Stomach (tissue), 7 donors: ENCODE data around the genes CD247 and MPC2.

DNA sequence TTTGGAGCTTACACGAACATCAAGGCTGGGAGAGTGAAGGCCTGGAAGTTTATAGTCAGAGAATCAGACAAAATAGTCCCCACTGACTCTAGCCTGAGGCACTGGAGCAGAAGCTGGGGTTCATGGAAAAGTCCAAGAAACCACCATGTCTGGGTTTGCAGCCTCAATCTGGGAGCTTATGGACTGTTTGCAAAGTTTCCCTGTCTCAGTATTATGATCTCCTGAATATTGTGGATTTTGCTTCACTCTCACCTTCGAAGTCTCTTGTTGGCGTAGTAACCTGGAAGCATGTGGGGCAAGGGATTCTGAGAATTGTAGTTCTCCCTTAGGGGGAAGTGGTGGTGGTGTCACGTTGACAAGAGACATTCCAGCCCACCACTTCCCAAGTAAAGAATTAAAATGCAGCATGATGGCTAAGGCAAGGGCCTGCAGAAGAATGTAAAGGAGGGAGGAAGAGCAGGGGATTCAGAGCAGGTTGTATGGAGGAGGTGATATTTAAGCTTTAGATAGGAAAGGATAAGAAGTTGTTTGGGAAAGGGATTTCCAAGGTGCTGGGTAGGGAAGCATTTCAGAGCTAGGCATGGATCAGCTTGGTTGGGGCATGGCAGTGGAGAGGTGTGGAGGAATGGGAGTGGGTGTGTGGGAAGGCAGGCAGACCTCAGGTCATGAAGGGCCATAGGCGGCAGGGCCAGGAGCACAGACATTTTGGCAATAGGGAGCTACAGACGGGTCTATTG, 65.1 kb downstream of the UCK2 start:
- PRO-cap: no peak
- RAMPAGE, long total RNA, 5 experiments: start-site peak on the plus strand in 1 of 5 experiments, centred at position 596 of the sequence, 22 reads per replicate
- RRBS: no CpG with 5 or more reads among the region's 6 CpGs

GRCh38 chr1:166947438-166948109, 27.8 kb downstream of the ILDR2 start:
- PRO-cap: no peak
- RAMPAGE, long total RNA, 5 experiments: no peak in any of the 5 experiments
- RRBS: 4% methylated on average over 12 of the region's 45 CpGs

- PRO-cap: no peak
- RAMPAGE, long total RNA, 5 experiments: no peak in any of the 5 experiments
- RRBS: no CpG with 5 or more reads among the region's 16 CpGs
These were observed 31.0 kb downstream of the GPA33 start for GRCh38 chr1:167059081-167059709.

DNA sequence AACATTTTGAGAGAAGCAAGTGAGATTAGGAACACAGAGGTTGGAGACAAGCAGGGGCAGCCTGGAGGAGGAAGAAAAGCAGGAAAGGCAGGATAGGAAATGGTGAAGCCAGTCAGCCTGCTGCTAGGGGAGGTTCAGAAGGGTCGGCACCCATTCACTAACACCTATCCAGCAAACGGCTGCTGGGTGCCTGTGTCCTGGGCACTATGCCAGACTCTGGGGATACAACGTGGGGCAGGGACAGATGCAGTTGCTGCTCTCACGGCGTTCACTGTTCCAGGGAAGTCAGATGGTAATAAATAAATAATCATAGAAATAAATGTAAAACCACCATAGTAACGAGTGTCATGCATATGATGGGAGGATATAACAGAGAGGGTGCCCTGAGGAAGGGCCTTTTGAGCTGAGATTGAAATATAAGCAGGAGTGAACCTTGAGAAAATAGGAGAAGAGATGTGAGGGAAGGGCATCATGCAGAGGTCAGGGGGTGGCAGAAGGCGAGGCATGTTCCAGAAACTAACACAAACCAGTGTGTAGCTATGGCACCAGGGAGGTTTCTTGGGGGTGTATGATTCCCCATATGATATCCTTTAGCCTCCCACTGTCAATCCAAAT, 6.8 kb downstream of the GPA33 start:
- PRO-cap: no peak
- RAMPAGE, long total RNA, 5 experiments: no peak in any of the 5 experiments
- RRBS: no CpG with 5 or more reads among the region's 7 CpGs

- PRO-cap: no peak
- RAMPAGE, long total RNA, 5 experiments: no peak in any of the 5 experiments
- RRBS: no CpG with 5 or more reads among the region's 7 CpGs
These were observed 59.5 kb upstream of the POU2F1 start for GRCh38 chr1:167161203-167161657.

DNA sequence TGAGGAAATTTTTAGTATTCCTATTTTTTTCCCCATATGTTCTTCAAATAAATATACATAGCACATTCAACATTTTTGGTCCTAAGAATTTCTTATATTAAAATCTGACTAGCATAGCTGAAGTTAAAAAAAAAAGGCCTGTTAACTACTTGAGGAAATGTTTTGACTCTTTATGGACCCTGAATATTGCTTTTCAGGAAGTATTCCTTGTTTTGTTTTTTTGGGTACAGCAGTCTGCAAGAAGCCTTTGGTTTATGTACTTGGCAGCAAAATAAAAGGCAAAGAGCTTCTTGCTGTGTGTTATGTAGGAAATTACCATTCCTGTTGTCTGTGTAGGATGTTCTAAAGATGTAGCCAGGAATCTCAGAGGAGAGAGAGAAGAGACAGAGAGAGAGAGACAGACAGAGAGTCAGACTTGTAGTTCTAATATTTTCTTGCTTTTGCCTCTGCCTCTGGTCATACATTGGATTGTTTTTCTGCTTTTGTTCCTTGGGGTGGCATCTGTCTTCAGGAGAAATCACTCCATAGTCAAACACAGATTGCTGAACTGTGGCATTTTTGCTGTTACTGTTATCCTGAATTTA, 49.6 kb downstream of the POU2F1 start:
- PRO-cap: no peak
- RAMPAGE, long total RNA, 5 experiments: start-site peak on the plus strand in 1 of 5 experiments, centred at positions 141 to 366 of the sequence, 5 to 6 reads per replicate

DNA sequence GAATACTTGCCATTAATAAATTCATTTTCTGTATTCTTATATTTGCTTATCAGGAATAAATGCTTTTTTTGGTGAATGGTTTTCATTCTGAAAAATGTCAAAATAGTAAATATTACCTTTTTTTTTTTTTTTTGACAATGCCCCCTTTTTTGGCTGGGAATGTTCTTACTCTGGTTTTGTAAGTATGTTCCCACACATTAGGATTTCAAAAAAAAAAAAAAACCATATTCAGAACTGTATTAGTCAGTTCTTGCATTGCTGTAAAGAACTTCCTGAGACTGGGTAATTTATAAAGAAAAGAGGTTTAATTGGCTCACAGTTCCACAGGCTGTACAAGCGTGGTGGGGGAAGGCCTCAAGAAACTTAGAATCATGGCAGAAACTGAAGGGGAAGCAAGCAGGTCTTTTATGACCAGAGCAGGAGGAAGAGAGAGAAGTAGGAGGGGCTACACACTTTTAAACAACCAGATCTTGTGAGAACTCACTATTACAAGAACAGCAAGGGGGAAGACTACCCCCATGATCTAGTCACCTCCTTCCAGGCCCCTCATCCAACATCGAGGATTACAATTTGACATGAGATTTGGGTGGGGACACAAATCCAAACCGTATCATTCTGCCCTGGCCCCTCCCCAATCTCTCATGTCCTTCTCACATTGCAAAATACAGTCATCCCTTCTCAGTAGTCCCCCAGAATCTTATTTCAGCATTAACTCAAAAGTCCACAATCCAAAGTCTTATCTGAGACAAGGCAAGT, 51.7 kb downstream of the POU2F1 start:
- PRO-cap: no peak
- RAMPAGE, long total RNA, 5 experiments: start-site peak on the plus strand in 1 of 5 experiments, centred at position 209 of the sequence, 11 reads per replicate
- RRBS: no CpG with 5 or more reads among the region's 3 CpGs

DNA sequence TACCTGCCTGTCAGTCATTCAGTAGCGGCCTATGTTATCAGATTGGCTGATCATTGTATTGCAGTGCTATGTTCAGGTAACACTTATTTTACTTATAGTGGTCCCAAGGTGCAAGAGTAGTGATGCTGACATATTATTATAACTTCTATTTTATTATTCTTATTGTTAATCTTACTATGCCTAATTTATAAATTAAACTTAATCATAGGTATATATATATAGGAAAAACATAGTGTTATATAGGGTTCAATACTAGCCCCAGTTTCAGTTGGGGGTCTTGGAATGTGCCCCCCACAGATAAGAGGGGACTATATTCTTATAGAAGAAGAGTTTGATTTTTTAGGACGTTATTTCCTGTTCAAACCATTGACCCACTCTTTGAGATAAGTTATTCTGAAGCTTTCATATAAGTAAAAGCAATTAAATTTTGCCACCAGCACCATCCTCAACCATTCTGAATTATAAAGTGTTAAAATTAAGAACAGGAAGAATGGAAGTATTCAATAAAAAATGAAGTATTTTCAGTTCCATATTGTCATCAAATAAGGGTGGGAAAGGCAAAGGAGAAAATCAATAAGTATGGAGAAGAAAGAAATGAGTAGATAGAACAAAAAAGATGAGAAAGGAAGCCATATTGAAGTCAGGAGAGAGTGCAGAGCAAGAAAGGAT, 55.7 kb downstream of the POU2F1 start:
- PRO-cap: no peak
- RAMPAGE, long total RNA, 5 experiments: no peak in any of the 5 experiments
- RRBS: no CpG with 5 or more reads among the region's 2 CpGs

DNA sequence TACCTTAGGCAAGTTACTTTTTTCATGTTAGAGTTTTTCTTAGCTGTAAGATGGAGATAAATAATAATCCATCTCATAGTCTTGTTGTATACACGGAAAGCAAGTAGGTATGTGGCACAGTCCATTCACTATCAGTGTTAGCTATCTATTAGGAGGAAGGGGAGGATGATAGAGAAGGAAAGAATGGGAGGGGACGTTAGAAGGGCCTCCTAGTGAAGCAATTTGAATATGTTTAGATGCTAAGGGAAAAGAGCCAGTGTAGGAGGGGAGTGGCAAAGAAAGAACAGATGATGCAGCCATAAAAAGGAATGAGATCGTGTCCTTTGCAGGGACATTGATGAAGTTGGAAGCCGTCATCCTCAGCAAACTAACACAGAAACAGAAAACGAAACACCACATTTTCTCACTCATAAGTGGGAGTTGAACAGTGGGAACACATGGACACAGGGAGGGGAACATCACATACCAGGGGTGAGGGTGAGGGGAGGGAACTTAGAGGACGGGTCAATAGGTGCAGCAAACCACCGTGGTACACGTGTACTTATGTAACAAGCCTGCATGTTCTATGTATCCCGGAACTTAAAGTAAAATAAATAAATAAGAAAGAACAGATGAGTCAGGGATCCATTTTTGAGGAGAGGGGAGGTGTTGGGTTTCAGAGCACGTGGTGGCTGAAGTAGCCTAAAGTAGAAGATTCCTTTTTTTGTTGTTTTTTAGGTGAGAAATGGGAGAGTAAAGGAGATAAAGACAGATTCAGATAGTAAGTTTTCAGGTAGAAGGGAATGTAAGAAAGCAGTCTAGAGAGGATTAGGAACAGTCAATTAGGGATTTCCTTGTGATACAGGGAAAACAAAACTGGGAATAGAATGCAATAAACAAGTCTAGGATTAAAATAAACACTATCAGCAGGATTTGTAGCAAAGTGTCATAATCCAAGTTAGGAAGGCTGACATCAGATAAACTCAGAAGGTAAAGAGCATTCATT, 124.2 kb downstream of the POU2F1 start:
- PRO-cap: no peak
- RAMPAGE, long total RNA, 5 experiments: no peak in any of the 5 experiments
- RRBS: no CpG with 5 or more reads among the region's 10 CpGs

DNA sequence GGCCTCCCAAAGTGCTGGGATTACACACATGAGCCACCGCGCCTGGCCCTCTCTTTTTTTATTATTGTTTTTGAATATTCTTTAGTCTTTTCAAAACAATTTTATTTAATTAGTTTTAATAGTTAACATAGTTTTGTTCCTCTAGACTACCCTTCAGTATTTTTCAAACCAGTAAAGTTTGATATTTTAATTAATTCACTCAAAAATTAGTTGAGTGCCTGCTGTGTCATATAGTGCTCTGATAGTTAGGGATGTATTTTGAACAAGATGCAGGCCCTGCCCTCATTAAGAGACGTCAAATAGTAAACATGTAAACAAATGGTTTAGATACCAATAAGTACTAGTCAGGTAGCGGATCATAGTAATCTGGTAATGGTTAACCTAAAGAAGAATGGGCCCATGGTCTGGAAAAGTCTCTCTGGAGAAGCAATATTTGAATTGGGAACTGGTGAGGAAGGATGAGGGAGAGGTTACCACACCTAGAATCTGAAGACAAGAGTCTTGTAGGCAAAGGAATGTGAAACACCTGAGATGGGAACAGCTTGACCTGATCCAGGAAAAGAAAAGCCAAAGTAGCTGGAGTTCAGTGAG, 136.4 kb downstream of the CD247 start:
- PRO-cap: no peak
- RAMPAGE, long total RNA, 5 experiments: no peak in any of the 5 experiments
- RRBS: no CpG with 5 or more reads among the region's 4 CpGs

DNA sequence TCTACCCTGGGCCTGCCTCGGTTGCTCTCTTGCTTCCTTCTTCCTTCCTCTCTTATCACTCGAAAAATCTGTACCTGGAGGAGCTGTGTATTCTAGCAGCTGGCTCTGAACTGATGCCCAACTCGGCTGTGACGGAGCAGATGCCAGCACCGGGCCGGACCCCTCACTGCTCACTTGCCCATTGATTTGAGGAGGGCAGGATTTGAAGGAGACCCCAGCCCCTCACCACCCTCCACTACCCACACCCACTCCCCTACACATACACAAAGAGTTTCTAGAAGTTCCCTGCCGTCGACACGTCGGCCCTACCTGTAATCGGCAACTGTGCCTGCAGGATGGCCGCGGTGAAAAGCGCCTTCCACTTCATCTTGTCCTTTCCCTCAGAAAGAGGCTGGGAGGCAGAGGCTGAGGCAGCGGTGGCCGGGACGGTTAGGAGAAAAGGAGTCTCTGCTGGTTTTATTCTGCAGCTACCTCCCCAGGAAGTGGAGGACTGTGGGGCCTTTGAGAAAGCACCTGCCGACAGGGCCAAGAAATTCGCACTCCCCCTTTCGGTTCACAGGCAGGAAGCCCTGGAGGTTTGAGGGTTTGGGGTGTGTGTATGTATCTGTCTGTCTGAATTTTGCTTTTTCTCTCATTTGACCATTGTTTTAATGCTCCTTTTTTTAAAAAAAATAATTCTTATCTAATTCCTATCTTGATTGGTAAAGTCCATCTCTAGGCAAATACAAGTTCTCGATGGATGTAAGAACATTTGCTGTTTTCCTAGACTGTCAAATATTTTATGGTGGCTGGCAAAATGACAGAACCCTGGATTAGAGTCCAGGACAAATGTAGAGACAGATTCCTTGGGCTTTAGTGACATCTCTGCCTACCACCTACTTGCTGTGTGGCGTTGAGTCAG, at the start of gene CD247:
TSS of gene CD247 (minus strand) at position 431 of the 901 bp plus-strand sequence.
- PRO-cap: no peak
- RAMPAGE, long total RNA, 5 experiments: start-site peak on the minus strand in 2 of 5 experiments, centred at positions 445 to 454 of the sequence, 26 to 49 reads per replicate
- RRBS: no CpG with 5 or more reads among the region's 22 CpGs

GRCh38 chr1:167548753-167549329, 4.7 kb downstream of the CREG1 start:
- PRO-cap: no peak
- RAMPAGE, long total RNA, 5 experiments: no peak in any of the 5 experiments
- RRBS: no CpG with 5 or more reads among the region's 3 CpGs

DNA sequence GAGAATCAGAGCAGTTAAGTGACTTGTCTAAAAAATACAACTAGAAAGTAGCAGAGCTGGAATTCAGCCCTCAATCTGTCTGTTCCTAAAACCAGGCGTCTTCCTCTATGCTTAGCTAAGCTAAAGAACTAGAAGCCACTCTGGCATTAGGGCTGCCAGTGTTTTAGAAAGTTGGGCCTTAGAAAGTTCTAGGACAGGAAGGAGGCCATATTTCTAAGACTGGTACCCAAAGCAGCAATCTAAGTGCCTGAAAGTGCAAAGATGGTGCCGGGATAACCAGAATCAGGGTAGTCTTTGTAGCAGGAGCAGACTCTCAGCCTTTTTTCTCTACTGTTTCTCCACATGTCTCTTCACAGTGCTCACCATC, 1.3 kb upstream of the RCSD1 start:
- PRO-cap: no peak
- RAMPAGE, long total RNA, 5 experiments: no peak in any of the 5 experiments
- RRBS: no CpG with 5 or more reads among the region's 2 CpGs

- PRO-cap: no peak
- RAMPAGE, long total RNA, 5 experiments: no peak in any of the 5 experiments
- RRBS: no CpG with 5 or more reads among the region's 6 CpGs
These were observed 39.6 kb downstream of the RCSD1 start for GRCh38 chr1:167669450-167670157.

GRCh38 chr1:167714136-167714787, 7.5 kb upstream of the MPZL1 start:
- PRO-cap: bidirectional peak, plus-strand start at chr1:167714447, minus-strand start at chr1:167714310; bidirectional peak, plus-strand start at chr1:167714719, minus-strand start at chr1:167714612
- RAMPAGE, long total RNA, 5 experiments: no peak in any of the 5 experiments
- RRBS: 2% methylated on average over 6 of the region's 62 CpGs

GRCh38 chr1:167789807-167790786, 68.3 kb downstream of the MPZL1 start:
- PRO-cap: no peak
- RAMPAGE, long total RNA, 5 experiments: start-site peak on the plus strand in 2 of 5 experiments, at chr1:167789991-167790209 at its widest, 12 to 70 reads per replicate
- RRBS: no CpG with 5 or more reads among the region's 10 CpGs

- PRO-cap: no peak
- RAMPAGE, long total RNA, 5 experiments: no peak in any of the 5 experiments
- RRBS: no CpG with 5 or more reads among the region's 8 CpGs
These were observed 2.4 kb downstream of the ADCY10 start for GRCh38 chr1:167911430-167912016.

GRCh38 chr1:167912217-167912845, 1.6 kb downstream of the ADCY10 start:
- PRO-cap: no peak
- RAMPAGE, long total RNA, 5 experiments: no peak in any of the 5 experiments
- RRBS: no CpG with 5 or more reads among the region's 13 CpGs

- PRO-cap: bidirectional peak, plus-strand start at chr1:167936499, minus-strand start at chr1:167936504; bidirectional peak, plus-strand start at chr1:167936696, minus-strand start at chr1:167936562
- RAMPAGE, long total RNA, 5 experiments: start-site peak on the plus strand in 4 of 5 experiments, at chr1:167936871-167936953 at its widest, 13 to 72 reads per replicate
- RRBS: 2% methylated on average over 37 of the region's 70 CpGs
These were observed at the start of gene MPC2 for GRCh38 chr1:167936451-167937417. TSS of gene MPC2 (minus strand) at chr1:167937072.

DNA sequence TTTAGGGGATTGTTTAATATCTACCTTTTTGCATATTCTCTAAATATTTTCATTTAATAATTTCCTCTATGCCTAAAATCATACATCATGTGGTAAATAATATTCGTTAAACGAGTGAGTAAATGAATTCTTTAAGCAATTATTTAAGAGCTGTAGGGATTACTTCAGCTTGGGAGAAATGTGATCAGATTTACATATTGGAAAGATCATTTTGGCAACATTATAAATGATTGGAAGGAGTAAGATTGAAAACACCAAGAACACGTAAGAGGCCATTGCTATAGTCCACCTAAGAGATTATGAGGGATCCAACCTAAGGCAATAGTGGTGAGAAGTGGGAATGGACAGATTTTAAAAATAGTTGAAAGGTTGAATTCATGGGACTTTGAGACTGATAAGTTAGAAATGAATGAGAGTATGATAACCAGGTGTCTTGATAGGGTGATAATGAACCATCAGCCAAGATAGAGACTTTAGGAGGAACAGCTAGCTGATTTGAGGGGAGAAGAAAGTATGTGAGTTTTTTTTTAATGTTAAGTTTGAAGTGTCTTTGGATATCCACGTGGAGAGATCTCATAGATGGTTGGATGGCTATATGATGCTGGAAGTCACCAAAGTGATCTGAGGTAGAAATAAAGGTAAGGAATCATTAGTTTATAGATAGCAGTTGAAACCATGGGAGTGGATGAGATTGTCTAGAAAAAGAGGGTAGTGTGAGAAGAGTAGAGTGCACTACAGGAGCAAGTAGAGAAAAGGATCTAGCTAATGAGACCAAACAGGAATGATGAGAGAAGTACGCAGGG, 89.5 kb upstream of the MPC2 start:
- PRO-cap: no peak
- RAMPAGE, long total RNA, 5 experiments: start-site peak on the plus strand in 4 of 5 experiments, centred at positions 126 to 646 of the sequence, 5 to 27 reads per replicate
- RRBS: no CpG with 5 or more reads among the region's 5 CpGs